Left lung (tissue), 1 donor: ENCODE measurements around the gene KIRREL3.

GRCh38 chr11:126268137-126268738 lies 457 bp downstream of the SRPRA start:
- PRO-cap, result bidirectional peak, plus-strand start at chr11:126268652, minus-strand start at chr11:126268462

- PRO-cap, result no peak
These were observed 702 bp upstream of the TIRAP start for GRCh38 chr11:126282084-126282697.

DNA sequence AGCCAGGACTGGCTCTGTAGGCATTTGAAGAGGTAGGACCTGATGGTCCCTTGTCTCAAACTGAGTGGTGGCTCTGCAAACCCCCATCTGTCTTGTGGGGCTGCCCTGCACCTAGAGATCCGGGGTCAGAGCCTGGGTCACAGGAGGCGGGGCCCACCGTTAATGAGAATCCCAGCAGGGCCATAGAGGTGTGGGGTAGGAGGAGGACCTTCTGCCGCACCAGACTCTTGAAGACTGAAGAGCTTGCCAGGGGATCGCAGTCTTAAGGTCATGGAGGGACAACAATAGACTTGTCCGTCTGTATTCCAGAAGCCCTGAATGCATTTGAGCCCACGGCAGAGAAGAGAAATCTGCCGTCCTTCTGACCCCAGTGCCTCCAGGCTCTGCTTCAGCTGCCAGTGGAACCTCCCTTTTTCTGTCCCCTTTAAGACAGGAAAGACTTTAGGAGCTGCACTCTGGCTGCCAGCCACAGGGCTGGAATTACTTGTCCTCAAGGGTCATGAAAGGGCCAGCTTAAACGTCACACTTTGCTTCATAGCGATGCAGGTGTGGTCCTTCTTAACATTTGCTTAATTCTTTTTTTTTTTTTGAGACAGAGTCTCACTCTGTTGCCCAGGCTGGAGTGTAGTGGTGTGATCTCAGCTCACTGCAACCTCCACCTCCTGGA lies 15.6 kb upstream of the ST3GAL4 start:
- PRO-cap, result unidirectional peak, minus-strand start at position 236 of the sequence; unidirectional peak, minus-strand start at position 385 of the sequence

DNA sequence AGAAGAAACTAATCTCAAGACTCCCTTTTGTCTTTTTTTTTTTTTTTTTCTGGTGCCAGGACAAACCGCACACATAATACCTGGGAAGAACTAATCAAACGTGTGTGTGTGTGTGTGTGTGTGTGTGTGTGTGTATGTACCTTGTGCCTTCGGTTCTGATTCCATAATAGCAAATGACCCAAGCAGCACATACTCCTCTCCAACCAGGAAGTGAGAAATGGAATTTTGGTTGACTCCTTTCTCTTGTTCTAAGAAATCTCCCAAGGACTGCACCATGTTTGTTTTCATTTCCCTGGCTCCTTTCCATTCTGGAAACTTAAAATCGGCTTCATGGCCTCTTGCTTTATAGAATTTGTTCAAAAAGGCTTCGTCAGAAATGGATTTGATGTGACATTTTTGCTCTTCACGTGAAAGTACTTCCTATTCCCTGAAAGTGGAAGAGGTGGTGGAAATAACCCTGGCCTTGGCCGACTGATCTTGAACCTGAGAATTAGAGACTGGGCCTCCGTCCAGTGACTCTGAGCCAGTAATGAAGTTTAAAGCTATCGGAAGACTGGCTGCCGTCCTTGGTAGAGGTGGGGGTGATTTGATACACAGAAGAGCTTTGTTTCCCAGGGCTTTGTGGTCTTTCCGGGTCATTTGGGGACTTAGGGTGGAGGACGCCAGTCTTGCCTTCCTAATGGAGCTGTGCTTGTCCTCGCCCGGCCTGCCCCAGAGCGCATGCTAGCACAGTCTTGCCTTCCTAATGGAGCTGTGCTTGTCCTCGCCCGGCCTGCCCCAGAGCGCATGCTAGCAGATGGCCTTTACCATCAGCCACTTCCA lies 65.5 kb downstream of the ST3GAL4 start:
- PRO-cap, result no peak

DNA sequence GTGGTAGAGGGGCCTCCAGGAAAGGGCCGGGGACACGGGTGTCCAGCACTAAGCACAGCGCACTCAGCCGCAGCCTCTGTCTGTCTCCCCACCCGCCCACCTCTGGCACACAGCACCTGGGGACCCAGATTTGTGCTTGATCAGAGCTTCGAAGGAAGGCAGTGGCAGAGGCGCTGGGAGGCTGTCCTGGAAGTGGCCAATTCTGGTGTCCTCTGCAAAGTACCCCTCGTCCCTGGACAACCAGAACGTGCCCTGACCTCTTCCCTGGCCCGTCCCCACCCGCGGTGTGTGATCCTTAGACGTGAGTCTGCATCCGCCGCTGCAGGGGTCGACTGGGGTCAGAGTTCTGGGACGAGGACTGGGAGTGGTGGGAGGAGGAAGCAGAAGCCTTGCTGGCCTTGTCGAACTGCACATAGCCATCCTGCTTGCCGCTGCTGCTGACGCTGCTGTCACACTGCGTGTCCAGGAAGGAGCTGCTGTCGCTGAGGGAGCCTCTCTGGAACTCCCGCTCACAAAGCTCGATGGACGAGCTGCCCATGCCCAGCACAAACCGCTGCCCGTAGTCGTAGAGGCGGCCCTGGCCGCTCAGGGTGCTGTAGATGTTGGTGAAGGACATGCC lies 68.9 kb downstream of the ST3GAL4 start:
- PRO-cap, result no peak

DNA sequence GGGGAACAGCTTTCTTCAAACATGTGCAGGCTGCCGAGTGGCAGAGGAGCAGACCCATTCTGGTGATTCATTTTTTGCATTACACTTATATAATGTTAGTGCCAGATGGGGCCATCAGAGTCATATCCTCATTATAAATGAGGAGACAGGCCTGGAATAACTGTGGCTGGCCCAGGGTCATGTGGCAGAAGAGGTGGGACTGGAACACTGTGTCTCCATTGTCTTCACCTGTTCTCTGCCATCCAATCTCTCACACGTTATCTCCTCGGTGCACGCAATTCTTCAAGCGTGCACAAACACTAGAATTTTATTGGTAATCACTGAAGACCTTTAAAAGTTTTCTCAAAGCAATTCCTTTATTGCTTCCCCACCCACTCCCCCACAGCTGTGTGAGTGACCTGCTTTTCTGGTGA lies 75.1 kb downstream of the ST3GAL4 start:
- PRO-cap, result no peak

DNA sequence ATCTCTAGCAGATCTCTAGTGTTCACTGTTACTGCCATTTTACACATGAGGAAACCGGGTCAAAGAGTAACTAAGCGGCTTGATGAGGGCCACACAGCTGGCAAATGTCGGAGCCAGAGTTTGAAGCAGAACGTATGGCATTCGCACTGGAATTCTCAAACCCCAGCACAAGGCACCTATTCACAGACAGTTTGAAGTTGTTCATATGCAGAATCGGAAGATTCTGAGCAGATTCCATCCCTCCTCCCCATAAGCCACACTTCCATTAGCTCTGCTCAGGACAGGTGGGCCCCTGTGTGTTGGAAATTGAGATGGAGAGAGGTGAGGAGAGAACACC lies 275.7 kb downstream of the ST3GAL4 start:
- PRO-cap, result no peak

- PRO-cap, result unidirectional peak, minus-strand start at chr11:127000652
These were observed at the start of gene KIRREL3 for GRCh38 chr11:127000336-127001331. TSS of gene KIRREL3 (minus strand) at chr11:127000770.

DNA sequence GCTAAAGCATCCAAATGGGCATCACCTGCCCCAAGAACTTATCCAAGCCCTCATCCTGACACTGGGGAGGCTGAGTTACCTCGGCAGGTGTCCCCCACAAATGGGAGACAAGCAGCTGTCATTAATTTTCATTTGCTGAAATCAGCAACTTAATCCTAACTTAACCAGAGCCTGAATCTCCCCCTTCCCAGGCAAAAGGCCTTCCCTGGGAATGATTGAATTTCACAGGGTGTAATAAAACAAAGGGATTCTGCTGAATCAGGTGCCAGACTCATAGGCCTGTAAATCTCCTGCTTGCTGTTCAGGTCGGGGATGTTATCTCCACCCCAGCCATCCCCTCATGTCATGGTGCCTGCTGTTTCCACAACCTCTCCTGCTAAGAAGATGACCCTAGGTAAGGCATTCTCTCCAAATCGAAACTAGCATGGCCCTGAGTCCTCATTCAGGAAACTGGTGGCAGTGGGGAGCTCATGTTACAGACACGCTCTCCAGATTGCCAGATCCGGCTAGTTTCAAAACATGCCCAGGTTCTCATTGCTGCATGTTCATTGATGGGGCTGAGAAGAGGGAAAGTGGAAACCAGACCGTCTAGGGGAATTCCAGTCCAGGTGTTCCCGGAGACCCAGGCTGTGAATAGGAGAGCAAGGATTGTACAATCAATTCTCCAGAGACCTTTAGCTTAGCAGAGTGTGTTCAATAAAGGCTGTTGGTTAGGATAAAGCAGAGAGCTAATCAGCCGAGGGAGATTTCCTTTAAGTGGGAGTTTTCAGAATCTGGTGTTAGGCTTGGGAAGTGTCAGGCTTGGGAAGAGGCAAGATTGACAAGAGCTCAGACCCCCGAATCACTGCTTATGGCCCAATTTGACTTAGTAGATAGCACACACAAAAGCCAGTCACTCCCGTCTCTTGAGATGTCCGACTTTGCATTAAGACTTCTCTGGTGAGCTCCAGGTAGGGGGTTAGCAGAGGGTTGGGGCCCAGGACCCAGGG lies 105.6 kb upstream of the KIRREL3 start:
- PRO-cap, result no peak

DNA sequence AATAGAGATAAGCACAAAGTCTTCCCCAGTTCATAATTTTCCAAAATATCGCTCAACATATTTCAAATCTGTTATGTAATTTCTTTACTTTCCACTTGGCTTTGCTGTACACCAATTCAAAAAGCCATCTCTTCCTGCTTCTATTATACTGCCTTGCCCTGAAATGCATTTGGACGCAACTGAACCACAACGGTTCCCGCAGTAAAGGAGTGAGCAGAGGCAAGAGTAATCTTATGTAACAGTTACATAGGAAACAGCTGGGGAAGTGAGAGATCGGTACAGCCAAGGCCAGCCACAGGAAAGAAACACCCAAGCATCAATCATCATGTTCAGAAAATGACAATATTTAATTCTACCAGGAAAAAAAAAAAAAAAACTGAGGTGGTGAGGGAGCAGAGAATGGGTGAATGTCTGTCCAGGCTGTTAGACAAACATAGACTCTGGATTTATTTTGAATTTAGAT lies 392.2 kb downstream of the ETS1 start:
- PRO-cap, result no peak

GRCh38 chr11:128208022-128208324 lies 379.4 kb downstream of the ETS1 start:
- PRO-cap, result no peak

DNA sequence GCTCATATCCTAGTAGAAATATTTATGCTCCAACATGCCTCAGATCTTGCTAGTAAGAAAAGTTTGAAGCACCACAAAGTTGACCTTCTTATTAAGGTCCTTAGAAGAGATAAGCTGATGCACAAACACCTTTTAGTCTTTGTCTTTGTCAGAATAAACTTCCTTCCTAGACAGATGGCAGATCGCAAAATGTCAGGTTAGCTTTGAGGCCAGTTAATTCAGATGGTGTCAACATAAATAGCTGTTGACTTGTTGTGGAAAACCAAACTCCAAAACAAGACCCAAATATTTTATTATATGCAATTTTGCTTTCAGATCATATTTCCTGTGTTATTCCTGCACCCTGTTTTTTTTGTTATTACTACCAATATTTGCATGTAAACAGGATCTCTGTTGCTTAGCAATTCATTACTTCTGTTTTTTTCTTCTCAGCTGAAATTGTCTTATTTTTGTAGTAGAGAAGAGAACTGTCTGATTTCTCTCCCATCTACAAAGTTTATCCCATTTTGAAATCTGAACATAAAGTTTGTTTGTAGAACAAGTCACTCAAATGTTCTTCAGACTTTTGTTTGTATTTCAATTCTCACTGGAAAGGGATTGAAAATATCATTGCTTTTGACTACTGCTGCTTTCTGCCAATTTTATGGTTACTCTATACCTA lies 315.9 kb downstream of the ETS1 start:
- PRO-cap, result no peak

DNA sequence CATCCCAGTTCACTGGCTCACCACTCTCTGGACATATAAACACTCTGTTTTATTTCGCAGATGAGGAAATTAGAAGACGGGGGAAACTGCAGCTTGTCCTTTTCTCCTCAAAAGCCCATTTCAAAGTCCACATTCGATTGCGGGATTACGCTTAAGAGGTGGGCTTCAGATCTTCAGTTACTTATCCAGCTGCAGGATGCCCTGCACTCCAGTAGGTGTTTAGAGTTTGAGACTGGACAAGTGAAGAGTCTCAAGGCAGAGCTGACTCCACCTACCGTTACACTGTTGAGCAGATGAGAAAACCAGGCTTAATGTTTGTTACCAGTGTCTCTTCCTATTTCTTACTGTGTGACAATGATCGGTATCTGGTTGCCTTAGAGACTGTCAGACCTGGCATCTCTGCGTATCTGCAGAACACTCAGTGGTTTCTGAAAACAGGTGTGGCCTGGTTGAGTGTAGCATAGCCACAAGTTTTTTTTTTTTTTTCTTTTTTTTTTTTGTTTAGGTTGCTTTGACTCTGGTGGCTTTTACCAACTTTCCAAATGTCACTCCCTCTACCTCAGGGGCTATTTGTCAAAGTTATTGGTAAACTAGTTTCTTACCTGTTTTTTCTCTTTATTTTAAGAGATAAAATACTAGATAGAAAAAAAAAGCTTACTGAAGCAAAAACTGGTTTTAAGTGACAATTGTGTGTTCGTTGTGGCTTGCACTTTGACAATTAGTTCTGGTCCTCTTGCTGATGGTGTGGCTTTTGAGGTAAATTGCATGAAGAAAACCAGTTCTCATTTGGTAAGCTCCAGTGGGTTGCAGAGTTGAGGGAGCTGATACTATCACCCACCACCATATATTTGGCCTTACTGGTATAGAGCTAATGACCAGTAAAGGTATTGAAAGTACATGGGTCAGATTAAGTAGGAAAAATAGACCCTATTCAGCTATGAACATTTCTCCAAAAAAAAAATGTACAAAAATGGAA lies 284.8 kb downstream of the ETS1 start:
- PRO-cap, result unidirectional peak, minus-strand start at position 284 of the sequence

DNA sequence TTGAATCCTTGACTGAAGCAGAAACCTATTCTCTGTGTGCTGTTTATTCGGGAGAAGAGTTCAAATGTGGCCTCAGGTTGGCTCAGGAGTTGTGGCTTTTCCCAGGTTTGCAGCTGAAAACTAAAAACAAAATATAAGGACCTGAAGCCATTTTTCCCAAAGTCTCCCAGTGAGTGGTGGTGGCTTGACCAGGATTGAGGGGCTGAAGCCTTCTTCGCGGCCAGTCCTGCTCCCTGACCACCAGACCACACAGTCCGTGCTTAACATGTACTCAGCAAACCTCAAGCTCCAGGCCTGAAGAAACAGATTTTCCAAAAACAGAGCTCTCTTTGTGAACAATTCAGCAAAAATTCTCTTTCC lies 129.7 kb downstream of the ETS1 start:
- PRO-cap, result no peak

- PRO-cap, result no peak
These were observed 126.1 kb downstream of the ETS1 start for GRCh38 chr11:128461189-128461701.

- PRO-cap, result no peak
These were observed 119.1 kb downstream of the ETS1 start for GRCh38 chr11:128468189-128468817.

- PRO-cap, result bidirectional peak, plus-strand start at chr11:128507276, minus-strand start at chr11:128507060
These were observed 80.1 kb downstream of the ETS1 start for GRCh38 chr11:128506899-128507931.

DNA sequence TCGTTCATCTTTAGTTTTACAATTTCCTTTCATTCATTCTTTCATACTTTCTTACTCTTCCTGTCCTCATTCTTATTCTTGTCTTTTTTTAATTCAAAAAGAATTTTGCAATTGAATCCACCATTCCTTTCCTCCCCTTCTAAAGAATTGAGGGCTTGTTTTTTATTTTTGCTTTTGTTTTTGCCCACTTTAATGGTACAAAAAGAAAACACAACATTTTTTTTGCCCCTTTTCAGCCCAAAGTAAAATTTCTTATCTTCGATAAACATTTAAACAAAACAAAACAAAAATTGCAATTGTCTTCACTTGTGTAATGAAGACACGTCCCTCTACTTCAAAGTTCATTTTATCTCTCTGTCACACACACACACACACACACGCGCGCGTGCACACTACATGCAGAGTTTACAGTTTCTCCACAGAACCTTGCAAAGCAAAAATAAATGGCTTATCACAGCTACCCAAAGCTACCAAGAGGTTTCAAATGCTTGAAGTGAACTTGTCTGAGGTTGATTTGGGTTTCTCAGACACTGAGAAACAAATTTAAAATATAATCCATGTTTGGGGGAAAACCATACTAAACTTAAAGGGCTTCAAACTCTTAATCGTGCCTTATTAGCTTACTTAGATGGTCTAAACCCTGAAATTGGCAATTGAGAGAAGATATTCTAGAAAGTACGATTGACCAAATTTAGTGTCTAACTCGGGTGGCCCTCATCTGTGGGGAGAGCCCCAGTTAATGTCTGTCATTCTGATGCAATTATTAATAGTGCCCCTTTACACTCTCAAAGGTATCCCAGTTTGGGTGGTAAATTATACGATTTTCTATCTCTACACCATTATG lies 72.2 kb downstream of the ETS1 start:
- PRO-cap, result no peak

DNA sequence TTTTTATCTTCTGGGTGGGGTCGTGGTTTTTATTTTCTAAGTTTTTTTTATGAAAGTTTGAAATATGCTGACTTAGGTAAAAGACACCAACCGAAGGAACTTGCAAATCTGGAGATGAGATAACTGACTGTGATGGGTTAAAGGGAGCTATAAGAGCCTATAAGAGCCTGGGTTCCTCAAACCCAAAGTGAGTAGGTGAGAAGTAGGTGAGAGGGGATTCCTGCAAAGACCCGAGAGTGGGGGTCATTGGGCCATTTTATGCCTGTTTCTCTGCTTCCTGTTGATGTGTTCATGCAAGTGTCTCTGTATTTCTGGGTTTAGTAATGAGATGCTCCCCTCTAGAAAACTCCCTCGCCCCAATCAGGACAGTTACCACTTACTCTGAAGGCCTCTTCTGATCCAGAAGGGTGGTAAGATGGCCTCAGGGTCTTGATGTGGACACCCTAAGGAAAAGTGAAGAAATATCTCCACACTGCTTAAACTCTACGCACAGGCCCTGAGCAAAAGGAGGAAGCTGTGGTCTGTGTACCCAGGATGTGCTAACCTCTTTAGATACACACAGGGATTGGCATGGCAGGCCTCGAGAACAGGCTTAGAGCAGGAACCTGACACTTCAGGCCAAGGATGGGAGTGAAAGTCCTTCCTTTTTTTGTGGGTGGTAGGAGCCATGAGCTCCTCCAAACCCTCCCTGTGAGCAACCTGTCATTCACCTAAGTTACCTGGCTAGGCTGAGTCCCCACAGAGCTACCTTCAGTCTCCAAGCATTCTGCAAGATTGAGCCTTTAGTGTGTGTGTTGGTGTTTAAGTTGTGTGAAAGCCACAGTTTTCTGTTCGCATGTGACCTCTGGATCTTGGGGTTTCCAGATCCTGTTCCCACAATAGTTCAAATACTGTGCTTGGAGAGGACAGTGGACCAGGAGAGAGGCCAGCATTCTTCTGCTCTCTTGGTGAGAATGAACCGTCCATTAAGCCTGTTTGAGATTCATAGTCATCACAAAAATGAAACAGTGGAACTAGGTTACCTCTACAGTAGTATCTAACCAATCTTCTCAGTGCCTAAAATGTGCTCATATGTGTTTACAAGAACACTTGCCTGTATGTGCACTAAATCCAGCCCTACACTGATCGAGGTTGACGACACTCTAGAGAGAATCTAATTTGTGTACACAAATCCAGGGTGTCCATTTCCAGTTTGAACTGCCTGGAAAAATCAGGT lies 2.1 kb downstream of the FLI1 start:
- PRO-cap, result bidirectional peak, plus-strand start at position 551 of the sequence, minus-strand start at position 455 of the sequence

DNA sequence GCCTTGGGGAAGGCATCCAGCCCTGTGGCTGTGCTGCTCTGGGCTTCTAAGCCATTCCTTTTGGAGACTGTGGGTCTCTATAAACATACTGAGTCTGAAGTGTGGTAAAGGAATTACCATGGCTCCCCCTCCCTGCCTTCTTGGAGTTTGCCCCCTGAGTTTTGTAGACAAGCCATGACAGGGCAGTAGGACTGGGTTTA lies 13.5 kb downstream of the FLI1 start:
- PRO-cap, result no peak